Cerebral cortex (tissue), 2 donors: ENCODE data around the genes POLE4 and CTNNA2.

GRCh38 chr2:74383166-74383641, 3.1 kb upstream of the DCTN1 start:
- PRO-cap, 2 experiments: no peak in any of the 2 experiments

DNA sequence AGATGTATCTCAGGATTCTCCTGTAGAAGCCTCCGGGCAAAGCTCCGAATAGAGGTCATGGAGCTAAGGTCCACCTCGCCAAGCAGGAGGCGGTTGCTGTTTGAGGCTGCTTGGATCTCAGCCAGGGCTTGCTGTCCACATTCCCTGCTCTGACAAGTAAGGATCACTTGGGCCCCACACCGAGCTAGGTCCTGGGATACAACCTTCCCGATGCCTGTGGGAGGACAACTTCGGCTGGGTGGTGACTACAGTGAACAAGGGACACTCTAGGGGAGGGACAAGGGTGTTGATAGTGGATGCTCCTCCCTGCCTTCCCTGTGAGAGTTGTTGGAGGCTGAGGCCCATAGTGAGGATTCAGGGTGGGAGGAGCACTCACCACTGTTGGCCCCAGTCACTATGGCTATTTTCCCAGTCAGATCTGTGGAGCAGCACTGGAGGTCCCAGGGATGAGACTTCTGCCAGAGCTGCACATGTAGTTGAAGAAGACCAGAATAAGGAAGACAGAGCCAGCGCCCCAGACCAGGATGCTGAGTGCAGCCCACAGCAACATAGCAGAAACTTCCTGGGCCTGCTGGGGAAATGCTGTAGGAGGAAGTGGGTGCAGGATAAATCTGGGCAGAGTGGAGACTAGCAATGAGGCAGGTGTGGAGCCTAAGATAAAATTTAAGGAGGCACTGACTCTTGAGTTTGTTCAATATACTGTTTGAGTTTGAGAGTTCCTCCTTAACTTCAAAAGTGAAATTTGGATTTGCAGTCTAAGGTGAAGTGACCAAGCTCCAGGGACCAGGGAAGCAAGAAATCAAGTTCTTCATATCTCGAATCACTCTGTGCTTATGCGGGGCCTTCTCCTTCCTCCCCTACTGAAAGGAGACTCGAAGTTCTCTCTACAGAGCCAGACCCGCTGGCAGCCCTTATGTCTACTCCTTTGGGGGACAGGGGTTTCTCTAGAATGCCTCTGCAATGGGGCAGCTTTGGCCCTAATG, 8.1 kb downstream of the C2orf81 start:
- PRO-cap, 2 experiments: no peak in any of the 2 experiments

DNA sequence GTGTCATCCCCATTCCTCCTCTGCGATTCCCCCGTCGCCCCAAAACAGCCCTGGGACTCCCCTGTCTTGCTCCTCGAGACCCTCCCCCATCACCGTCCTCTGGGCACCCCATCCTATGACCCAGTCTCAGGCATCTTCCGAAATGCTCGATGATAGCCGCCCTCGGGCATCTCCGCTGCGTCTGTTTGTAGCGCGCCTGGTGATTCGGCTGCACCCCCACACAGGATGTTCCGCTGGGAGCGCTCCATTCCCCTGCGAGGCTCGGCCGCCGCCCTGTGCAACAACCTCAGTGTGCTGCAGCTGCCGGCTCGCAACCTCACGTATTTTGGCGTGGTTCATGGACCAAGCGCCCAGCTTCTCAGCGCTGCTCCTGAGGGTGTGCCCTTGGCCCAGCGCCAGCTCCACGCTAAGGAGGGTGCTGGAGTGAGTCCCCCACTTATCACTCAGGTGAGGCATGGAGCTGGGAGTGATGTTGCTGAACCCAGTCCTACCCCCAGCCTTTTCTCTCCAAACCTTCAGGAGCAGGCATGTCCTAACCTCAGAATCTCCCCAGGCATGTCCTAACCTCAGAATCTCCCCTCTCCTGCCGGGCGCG, 496 bp downstream of the WDR54 start:
- PRO-cap, 2 experiments: peak in 1 of 2 experiments; most common plus-strand start position 247 of the sequence (in 1); most common minus-strand start position 183 of the sequence (in 1)

- PRO-cap, 2 experiments: no peak in any of the 2 experiments
Observed at GRCh38 chr2:74489993-74490794, 7.3 kb downstream of the TTC31 start.

- PRO-cap, 2 experiments: peak in 1 of 2 experiments; most common plus-strand start chr2:74530814 (in 1); most common minus-strand start chr2:74530517 (in 1)
Observed at GRCh38 chr2:74530389-74531268, 896 bp downstream of the HTRA2 start.

DNA sequence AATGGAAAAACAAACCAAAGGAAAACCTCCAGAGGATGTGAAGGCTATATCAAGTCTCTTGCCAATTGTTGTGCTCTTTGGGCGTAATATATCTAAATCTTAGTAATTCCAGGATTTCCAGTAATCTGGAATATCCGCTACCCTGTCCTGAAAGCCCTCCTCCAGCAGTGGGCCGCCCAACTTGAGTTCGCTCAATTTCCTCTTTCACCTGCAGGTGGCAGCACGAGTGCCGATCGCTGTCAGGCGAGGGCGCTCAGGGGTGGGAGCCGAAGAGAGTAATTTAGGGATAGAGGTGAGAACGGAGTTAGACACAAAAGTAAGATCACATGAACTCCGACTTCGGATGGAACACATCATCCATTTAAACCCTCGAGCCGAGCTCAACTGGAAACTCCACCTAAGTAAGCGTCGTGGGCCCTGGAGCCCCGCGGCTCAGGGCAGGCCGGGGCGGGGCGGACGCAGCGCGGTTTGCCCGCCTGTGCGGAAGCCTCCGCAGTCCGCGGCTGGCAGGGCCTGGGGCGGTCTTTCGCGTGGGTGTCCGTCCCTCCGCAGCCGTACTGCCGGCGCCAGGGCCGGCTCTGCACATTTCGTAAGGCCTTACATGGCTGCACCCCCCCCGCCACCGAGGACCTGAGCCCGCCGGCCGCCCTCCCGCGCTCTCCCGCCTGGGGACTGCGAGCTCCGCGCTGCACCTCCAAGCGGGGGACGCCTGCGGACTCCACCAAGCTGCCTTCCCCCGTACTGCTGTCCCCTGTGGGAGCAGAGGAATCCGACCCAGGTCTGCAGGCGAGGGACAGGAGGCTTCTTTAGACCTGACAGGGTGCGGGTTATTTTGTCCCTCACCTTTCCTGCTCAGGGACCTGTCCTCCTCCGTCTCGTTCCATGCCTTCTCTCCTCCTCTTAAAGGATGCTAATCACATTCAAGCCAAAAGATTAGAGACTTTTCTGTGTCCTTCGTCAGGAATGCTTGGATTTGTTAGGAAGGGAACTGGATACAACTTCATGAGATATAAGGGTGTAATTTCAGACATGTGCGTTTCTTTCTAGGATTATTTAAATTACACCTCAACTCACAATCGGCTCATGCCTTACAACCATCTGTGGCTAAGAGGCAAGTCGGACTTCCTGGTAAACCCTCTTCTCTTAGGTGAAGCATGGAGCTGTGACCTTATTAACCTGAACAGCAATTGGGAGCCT, 61.3 kb downstream of the SEMA4F start:
- PRO-cap, 2 experiments: peak in 1 of 2 experiments; most common plus-strand start position 495 of the sequence (in 1)

GRCh38 chr2:74730733-74731116, 76.7 kb downstream of the SEMA4F start:
- PRO-cap, 2 experiments: no peak in any of the 2 experiments

GRCh38 chr2:74834375-74835416, 769 bp downstream of the HK2 start:
- PRO-cap, 2 experiments: peak in 1 of 2 experiments; most common plus-strand start chr2:74835379 (in 1); most common minus-strand start chr2:74834929 (in 1)

- PRO-cap, 2 experiments: no peak in any of the 2 experiments
Observed at GRCh38 chr2:74873871-74874614, 40.1 kb downstream of the HK2 start.

GRCh38 chr2:74957951-74959208, at the start of gene POLE4:
Gene POLE4, plus strand, starts transcription at chr2:74958643.
- PRO-cap, 2 experiments: peak in 2 of 2 experiments; most common plus-strand start chr2:74958671 (in 2); most common minus-strand start chr2:74958566 (in 1)

DNA sequence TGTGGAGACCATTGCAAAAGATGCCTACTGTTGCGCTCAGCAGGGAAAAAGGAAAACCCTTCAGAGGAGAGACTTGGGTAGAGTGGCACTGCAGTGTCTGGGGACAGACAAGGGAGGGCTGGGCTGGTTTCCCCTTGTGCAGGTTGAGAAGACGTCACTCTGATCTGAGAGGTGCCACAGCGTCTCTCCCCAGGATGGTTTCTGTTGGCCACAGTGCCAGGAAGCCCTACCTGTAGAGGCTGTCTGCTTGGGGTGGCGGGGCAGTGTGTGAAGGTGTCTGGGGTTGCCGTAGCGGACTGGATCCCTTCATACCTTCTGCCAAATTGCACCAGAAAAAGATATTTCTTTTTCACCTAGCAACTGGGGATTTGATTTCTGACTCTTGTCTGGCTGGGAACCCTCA, 907 bp downstream of the POLE4 start:
- PRO-cap, 2 experiments: no peak in any of the 2 experiments

GRCh38 chr2:74969257-74969991, 11.0 kb downstream of the POLE4 start:
- PRO-cap, 2 experiments: no peak in any of the 2 experiments

GRCh38 chr2:75521506-75521907, 39.2 kb downstream of the EVA1A start:
- PRO-cap, 2 experiments: no peak in any of the 2 experiments

DNA sequence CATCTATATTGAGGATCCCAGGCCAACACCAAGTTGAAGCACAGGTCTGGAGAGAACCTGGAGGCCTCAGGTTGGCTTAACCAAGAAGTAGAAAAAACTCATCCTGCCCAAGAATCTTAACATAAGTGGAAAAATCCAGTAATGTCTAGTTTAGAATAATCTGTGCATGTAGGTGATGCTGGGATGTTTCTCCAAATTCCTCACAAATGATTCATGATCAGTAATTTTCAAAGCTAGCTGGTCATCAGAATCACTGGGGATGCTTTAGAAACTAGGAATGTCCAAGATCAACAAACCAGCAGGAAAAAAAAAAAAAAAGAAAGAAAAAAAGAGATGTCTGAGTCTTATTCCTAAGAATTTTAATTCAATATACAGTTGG, 35.0 kb upstream of the EVA1A start:
- PRO-cap, 2 experiments: no peak in any of the 2 experiments

- PRO-cap, 2 experiments: no peak in any of the 2 experiments
Observed at GRCh38 chr2:75605703-75606622, 40.6 kb upstream of the MRPL19 start.

- PRO-cap, 2 experiments: no peak in any of the 2 experiments
Observed at GRCh38 chr2:75872221-75872617, 161.5 kb upstream of the GCFC2 start.

DNA sequence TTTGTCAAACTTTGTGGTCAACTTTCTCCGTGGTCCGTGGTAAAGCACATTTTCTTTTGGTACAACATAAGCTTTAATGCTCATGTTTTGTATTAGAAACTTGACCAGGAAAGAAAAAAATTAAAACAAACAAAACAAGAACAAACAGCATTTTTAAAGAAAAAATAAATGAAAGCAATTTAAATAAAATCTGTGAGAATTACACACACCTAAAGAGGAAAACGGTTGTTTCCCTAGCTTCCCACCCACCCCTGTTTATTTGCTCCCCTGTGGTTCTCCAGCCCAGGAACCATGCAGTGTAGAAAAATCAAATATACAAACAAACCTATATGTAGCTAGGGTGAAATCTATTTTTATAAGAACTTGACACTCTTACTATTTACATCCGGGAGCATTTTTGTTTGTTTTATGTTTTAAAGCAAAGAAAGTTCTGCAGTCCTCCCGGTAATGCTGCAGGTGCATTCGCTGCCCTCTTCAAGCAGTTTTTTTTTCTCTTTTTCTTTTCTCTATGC, 774.1 kb downstream of the LRRTM4 start:
- PRO-cap, 2 experiments: no peak in any of the 2 experiments

- PRO-cap, 2 experiments: no peak in any of the 2 experiments
Observed at GRCh38 chr2:77954669-77955255, 432.6 kb upstream of the LRRTM4 start.

DNA sequence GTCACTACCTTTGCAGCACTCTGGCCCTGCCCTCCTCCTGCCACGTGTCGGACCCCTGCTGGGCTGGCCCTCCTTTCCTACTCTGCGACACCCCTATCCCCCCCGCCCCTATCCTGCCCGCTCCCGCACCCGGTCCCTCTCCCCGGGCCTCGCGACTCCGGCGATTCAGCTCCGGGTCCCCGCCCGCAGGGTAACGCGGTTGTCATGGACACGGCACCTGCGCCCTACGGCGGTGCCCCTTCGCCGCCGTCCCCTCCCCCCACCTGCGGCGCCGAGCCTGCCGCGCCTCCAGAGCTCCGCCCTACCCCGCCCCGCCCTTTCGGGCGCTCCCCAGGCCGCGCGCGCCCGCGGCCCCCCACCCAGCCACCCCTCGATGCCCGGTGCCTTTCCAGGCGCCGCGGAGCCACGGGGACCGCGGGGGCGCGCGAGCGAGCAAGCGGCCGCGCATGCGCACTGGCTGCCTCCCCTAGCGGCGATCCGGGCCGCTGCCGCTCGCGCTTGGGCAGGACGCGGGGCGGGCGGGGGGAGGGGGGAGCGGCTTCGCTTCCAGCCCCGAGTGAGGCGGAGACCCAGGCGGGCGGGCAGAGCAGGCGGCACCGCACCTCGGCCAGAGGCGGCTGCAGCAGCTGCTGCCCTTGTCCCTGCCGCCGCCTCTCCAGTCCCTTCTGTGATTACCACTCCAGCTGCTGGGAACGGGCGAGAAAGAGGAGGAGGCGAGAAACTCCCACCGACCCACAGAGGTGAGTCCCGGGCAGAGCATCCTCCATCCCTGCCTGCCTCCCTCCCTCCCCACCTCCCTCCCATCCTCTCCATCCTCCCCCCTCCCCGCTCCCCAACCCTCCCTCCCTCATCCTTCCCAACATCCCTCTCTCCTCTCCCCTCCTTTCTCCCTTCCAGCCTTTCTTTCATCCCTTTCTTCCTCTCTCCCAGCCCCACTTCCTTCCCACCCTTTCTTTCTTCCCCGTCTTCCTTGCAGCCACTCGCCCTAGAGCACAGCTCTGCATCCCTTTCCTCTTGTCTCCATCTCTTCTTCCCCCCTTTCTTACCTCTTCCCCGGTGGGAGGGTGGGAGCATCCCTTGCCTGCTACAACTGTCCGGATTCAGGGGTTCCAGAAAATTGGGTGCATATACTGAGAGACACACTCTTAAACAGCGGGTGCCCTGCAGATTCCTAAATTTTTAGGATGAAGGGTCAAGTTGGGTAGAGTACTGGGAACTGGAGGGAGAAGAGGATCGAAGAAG, at the start of gene CTNNA2:
Gene CTNNA2 (plus strand): TSS at position 584 of the 1,242 bp plus-strand sequence.
- PRO-cap, 2 experiments: peak in 1 of 2 experiments; most common plus-strand start position 564 of the sequence (in 1); most common minus-strand start position 167 of the sequence (in 1)

GRCh38 chr2:81304452-81304788, 999.9 kb upstream of the LRRTM1 start:
- PRO-cap, 2 experiments: no peak in any of the 2 experiments